Ovary (tissue), 7 donors: Measurements from ENCODE around the gene C10orf143.

GRCh38 chr10:126670922-126671488 is 512 bp upstream of the C10orf90 start:
- PRO-cap, 7 experiments, result no peak in any of the 7 experiments
- RAMPAGE, long total RNA, 2 experiments, result no peak in any of the 2 experiments

DNA sequence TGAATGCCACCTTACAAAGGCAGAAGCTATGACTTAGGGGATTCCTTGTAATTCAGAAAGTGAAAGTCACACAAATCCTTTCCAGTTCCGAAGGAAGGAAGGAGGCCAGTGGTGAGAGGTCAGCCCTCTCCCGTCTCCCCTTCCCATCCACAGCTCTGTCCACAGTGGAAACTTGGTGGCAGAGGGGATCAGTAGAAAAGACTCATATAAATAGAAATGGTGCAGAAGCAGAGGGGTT is 14.9 kb upstream of the NPS start:
- PRO-cap, 7 experiments, result no peak in any of the 7 experiments
- RAMPAGE, long total RNA, 2 experiments, result no peak in any of the 2 experiments

- PRO-cap, 7 experiments, result no peak in any of the 7 experiments
- RAMPAGE, long total RNA, 2 experiments, result no peak in any of the 2 experiments
Measured at GRCh38 chr10:128070736-128071067, 55.5 kb downstream of the MKI67 start.

- PRO-cap, 7 experiments, result no peak in any of the 7 experiments
- RAMPAGE, long total RNA, 2 experiments, result no peak in any of the 2 experiments
Measured at GRCh38 chr10:128081247-128081561, 45.0 kb downstream of the MKI67 start.

- PRO-cap, 7 experiments, result no peak in any of the 7 experiments
- RAMPAGE, long total RNA, 2 experiments, result no peak in any of the 2 experiments
Measured at GRCh38 chr10:128102315-128103045, 23.7 kb downstream of the MKI67 start.

GRCh38 chr10:128103568-128104513 is 22.4 kb downstream of the MKI67 start:
- PRO-cap, 7 experiments, result no peak in any of the 7 experiments
- RAMPAGE, long total RNA, 2 experiments, result no peak in any of the 2 experiments

DNA sequence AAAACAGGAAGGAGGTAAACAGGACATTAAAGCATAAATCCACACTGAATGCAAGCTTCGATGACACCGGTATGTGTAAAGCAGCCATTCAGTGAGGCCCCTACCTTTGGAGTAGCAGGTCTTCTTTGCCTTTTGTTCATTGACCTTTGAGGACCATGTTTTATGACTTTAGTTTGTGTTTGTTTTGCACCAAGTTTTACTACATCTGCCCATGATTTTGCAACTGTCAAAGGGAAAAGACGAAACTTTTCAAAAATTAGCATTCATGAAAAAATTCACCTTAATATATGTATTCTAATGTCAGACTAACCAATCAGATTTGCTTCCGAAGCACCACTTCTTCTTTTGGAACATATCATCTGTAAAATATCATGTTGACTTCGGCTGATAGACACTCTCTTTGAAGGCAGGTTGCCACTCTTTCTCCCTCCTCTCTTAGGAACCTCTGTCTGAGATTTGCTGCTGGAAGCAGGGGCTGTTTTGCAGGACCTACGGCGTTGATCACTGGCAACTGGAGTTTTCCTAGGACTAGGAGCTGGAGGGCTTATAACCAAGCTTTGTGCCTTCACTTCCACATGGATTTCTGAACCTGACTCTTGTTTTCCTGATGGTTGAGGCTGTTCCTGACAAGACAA is 14.3 kb downstream of the MKI67 start:
- PRO-cap, 7 experiments, result no peak in any of the 7 experiments
- RAMPAGE, long total RNA, 2 experiments, result no peak in any of the 2 experiments

DNA sequence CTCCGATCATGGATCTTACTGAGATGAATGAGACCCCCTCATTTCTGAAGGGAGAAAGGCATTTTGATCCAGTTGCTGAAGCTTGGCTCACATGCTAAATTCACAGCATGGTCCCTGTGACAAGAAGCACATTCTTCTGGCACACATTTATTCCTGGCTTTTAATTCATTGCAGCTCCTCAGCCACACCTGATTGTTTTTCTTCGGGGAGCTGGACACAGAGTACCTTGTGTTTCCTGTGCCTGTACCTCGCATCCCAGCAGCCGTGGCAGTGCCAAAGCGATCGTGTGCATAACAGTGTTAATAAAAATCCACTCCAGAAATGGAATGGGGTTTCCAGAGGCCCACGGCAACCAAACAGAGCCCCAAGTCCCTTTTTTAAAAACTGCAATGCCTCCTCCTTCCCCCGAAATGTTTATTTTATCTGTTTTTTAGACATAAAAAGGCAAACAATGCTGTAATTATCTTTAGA is 615.3 kb upstream of the MGMT start:
- PRO-cap, 7 experiments, result no peak in any of the 7 experiments
- RAMPAGE, long total RNA, 2 experiments, result no peak in any of the 2 experiments

GRCh38 chr10:129021280-129022177 is 445.5 kb upstream of the MGMT start:
- PRO-cap, 7 experiments, result no peak in any of the 7 experiments
- RAMPAGE, long total RNA, 2 experiments, result no peak in any of the 2 experiments

GRCh38 chr10:130110714-130111033 is at the start of gene C10orf143:
C10orf143 (minus strand) TSS chr10:130110830.
- PRO-cap, 7 experiments, result peak in 7 of 7 experiments; most common plus-strand start chr10:130110942 (in 4); most common minus-strand start chr10:130110810 (in 2)
- RAMPAGE, long total RNA, 2 experiments, result start-site peak on the minus strand in 1 of 2 experiments, at chr10:130110810-130110828 at its widest, 59 reads per replicate

GRCh38 chr10:130190084-130190636 is 54.0 kb downstream of the GLRX3 start:
- PRO-cap, 7 experiments, result peak in 4 of 7 experiments; most common plus-strand start chr10:130190427 (in 2)
- RAMPAGE, long total RNA, 2 experiments, result no peak in any of the 2 experiments

DNA sequence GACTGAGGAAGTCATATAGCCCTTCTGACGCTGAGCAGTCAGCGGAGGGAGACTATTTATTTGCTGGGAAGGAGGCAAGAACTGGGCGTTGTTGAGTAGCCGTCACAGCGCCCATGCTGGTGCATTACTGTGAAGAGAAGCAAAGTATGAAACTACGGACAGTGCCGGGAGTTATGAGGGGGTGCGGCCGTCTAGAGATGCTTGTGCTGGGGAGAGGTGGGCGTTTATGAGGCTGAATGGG is 48.5 kb upstream of the TCERG1L start:
- PRO-cap, 7 experiments, result no peak in any of the 7 experiments
- RAMPAGE, long total RNA, 2 experiments, result no peak in any of the 2 experiments

GRCh38 chr10:131734186-131734484 is 166.7 kb upstream of the PPP2R2D start:
- PRO-cap, 7 experiments, result peak in 1 of 7 experiments; most common minus-strand start chr10:131734312 (in 1)
- RAMPAGE, long total RNA, 2 experiments, result no peak in any of the 2 experiments

GRCh38 chr10:131743782-131744449 is 156.9 kb upstream of the PPP2R2D start:
- PRO-cap, 7 experiments, result no peak in any of the 7 experiments
- RAMPAGE, long total RNA, 2 experiments, result no peak in any of the 2 experiments

GRCh38 chr10:131760233-131760566 is 140.6 kb upstream of the PPP2R2D start:
- PRO-cap, 7 experiments, result no peak in any of the 7 experiments
- RAMPAGE, long total RNA, 2 experiments, result no peak in any of the 2 experiments

DNA sequence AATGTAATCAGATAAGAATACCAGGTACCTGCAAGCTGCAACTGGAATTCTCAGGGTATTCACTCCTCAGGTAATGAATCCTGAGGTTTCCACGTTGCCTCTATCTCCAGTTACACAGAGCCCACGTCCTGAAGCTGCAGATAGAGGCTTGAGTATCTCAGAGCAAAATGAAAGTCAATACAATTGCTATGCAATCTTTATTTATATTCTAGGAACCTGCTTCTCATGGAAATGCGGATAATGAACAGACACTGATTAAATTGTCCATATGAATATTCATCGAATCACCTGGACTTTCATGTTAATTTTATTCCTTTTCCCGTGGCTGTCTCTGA is 95.6 kb upstream of the PPP2R2D start:
- PRO-cap, 7 experiments, result no peak in any of the 7 experiments
- RAMPAGE, long total RNA, 2 experiments, result no peak in any of the 2 experiments

- PRO-cap, 7 experiments, result no peak in any of the 7 experiments
- RAMPAGE, long total RNA, 2 experiments, result no peak in any of the 2 experiments
Measured at GRCh38 chr10:131885227-131885930, 15.4 kb upstream of the PPP2R2D start.

- PRO-cap, 7 experiments, result no peak in any of the 7 experiments
- RAMPAGE, long total RNA, 2 experiments, result no peak in any of the 2 experiments
Measured at GRCh38 chr10:131912573-131913100, 11.8 kb downstream of the PPP2R2D start.

DNA sequence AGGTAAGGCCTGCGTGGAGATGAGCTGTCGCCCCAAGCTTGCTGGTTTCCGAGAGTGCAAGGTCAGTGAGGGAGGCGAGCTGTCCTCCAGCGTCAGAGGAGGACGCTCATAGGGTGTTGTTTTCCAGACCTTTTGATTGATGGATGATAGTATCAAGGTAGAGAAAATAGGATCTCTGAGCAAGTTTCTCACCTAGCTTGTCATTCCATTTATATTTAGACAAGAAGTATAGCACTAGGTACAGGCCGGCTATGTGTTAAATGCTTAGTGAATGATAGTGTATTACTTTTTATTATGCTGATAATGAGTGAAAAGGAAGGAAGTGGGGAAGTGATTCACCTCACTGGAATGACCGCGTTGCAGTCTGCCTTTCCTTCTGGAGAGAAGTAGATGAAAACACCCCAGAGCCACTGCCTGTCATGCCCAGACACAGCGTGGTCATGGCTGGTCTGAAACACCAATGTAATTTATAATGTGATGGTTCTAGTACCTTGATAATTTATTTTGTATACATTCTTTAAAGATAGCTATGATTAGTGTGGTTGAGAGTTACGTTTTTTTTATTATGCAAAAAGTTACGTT is 33.8 kb downstream of the BNIP3 start:
- PRO-cap, 7 experiments, result no peak in any of the 7 experiments
- RAMPAGE, long total RNA, 2 experiments, result no peak in any of the 2 experiments

- PRO-cap, 7 experiments, result no peak in any of the 7 experiments
- RAMPAGE, long total RNA, 2 experiments, result no peak in any of the 2 experiments
Measured at GRCh38 chr10:131973433-131974148, 8.1 kb downstream of the BNIP3 start.